Penis (tissue), 1 donor: ENCODE results near the genes PLPPR1 and RNF20.

DNA sequence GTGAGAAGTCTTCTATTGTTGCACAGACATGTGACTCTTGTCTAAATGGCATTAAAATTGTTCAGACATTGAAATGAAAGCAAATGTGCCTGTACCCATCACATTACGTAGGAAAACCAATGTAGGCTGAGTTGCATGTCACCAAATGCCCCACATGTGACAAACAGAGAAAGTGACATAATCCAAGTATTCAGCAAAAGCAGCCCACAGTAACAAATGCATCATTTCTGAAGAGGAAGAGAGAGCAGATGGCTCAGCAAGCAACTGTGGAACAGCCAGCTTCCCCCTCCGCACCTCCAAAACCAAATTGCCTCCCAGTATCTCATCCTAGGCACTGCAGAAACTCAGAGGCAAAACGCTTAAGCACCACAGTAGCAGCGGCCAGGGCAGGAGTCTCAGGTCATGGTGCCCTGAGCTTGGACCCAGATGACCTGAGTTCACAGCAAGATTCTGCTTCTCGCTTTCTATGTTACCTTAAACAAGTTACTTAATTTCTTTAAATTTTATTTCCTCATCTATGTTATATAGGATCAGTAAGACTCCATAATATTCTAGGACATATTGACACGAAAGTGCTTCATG lies 161.3 kb upstream of the NR4A3 start:
- PRO-cap = no peak

- PRO-cap = no peak
These were observed 100.4 kb upstream of the NR4A3 start for GRCh38 chr9:99721339-99721638.

GRCh38 chr9:99819009-99819800 lies 2.5 kb upstream of the NR4A3 start:
- PRO-cap = bidirectional peak, plus-strand start at chr9:99819366, minus-strand start at chr9:99819381; bidirectional peak, plus-strand start at chr9:99819606, minus-strand start at chr9:99819547

DNA sequence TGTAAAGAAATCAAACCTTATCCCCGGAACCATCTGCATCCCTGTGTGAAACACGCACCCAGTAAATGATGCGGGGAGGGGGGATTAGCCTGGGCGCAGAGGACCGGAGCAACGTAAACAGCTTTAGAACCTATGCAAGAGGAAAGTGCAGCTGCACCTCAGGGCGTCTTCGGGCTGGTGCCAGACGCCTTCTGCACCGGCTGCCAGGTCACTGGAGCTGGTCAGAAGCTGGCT lies 593 bp upstream of the NR4A3 start:
- PRO-cap = bidirectional peak, plus-strand start at position 126 of the sequence, minus-strand start outside the sequence

DNA sequence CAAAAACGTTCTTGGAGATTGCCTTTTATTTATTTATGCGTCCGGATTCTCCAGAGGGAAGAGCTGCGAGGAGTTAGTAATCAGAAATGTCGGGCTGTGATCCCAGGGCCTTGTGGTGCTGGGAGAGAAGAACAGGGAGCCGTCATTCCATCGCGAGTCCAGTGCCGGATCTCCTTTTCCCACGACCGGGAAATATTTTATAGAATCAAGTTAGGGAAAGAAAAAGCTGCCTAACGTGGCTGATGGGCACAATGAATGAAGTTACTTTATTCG lies 1.6 kb downstream of the NR4A3 start:
- PRO-cap = no peak

GRCh38 chr9:99999897-100000471 lies 93.5 kb downstream of the STX17 start:
- PRO-cap = no peak

GRCh38 chr9:100144319-100144576 lies 45.2 kb downstream of the INVS start:
- PRO-cap = no peak

DNA sequence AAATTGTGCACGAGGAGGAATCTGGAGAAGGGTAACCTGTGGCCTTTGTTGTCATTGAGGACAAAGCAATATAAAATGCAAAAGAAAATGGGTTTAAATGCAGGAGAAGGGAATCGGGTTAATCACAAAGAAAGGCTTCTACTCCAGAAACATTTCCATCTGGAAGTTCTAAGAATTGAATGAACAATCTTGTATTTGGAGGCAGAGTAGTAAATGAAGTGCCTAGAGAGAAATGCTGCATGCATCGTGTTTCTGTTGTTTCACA lies 16.1 kb downstream of the CAVIN4 start:
- PRO-cap = no peak

GRCh38 chr9:101028416-101029453 lies at the start of gene PLPPR1:
Gene PLPPR1 (plus strand): TSS chr9:101028727.
- PRO-cap = no peak

DNA sequence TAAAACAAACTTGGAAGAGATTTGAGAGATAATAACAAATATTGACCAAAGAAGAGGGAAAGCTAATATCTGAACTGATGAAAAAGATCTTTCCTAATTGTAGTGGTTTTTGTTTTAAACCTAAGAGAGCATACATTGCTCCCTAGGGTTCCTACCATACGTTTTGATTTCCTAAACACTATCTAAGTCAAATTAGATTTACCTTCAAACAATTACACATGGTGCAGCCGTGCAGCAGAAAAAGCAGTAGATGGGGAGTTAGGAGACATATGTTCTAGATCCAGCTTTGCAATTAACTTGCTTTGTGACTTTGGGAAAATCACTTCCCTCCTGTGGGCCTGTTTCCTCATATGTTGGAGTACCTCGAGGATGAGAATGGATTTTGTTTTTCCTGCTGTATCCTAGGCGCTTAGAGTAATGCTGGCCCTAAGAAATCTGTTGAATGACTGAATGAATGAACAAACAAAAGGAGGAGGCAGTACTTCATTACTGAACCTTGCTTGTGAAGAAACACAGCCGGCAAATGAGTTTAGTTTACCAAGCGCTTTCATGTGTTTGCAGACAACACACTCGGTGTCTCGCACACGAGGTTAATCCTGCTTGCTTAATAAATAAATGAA lies 673 bp downstream of the MRPL50 start:
- PRO-cap = no peak

DNA sequence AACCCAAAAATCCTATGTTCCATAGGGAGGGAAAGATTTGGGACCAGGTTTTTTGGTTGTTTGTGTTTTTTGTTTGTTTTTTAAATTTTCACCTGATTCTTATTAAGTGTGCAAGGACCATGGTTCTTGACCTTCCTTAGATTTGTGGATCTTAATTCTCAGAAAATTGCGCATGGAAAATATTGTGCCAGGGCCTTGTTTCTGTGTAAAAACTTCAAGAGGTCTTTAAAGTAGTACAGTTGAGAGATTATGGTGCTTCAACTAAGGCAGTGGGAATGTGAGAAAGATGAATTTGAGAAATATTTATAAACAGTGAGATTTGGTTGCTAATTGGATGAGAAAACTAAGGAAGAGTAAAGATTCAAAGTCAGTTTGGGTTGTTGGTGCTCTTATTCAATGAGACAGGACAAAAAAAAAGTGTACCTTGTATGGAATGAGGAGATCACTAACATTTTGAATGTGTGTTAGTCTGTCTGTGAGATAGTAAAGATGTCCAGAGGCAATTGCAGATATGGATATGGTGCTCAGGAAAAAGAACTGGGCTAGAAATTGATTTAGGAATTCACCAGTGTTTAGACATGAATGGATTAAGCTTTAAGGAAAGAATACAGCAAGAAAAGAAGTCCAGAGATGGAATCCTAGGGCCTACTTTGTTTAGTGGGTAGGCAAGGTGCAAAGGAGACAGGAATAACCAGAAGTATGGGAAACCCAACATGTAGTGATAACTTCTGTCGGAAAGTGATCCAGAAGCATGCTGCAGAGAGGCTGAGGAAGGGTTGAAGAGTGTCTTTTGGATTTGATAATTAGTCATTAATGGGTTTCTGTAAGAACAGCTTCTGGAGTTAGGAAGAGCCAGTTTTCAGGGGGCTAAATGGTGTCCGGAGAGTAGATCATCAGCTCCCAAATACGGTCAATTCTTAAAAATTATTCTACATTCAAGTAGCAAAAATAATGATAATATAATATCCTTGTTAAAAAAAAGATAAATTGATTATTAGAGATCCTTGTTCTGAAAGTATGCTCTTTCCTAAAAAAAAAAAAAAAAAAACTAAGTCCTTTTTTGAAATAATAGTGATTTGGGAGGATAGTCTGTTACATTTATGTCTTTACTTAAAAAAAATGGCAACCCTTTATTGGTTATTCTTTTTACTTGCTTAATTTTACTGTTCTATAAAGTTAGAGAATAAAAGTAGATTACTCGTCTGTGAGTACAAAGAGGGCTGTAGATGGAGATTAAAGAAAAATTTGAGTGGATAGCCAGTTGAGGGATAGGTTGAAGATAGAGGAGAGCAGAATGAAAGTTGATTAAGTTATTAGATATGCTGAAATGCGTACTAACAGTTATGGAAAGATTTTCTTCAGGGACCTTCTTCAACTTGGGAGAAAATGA lies 15.0 kb downstream of the ZNF189 start:
- PRO-cap = no peak

DNA sequence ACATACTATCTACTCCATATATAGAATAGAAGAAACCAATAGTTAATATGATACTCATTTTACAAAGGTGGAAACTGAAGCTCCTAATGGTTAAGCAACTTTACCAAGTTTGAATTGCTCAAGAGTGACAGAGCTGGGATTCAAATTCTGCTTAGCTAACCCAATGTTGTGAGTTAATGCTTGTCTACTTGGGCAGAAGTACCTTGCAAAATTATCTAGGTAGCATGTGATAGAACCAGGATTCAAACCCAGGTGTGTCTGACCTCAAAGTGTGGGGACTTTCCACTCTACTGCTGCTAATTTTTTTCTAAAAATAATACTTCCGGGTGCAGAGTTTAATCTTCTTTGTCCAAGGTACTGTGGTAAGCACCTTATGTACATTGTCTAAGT lies 7.7 kb downstream of the ALDOB start:
- PRO-cap = no peak

- PRO-cap = no peak
These were observed 6.3 kb downstream of the ALDOB start for GRCh38 chr9:101429158-101429782.

GRCh38 chr9:101440585-101441707 lies 5.4 kb upstream of the ALDOB start:
- PRO-cap = no peak

DNA sequence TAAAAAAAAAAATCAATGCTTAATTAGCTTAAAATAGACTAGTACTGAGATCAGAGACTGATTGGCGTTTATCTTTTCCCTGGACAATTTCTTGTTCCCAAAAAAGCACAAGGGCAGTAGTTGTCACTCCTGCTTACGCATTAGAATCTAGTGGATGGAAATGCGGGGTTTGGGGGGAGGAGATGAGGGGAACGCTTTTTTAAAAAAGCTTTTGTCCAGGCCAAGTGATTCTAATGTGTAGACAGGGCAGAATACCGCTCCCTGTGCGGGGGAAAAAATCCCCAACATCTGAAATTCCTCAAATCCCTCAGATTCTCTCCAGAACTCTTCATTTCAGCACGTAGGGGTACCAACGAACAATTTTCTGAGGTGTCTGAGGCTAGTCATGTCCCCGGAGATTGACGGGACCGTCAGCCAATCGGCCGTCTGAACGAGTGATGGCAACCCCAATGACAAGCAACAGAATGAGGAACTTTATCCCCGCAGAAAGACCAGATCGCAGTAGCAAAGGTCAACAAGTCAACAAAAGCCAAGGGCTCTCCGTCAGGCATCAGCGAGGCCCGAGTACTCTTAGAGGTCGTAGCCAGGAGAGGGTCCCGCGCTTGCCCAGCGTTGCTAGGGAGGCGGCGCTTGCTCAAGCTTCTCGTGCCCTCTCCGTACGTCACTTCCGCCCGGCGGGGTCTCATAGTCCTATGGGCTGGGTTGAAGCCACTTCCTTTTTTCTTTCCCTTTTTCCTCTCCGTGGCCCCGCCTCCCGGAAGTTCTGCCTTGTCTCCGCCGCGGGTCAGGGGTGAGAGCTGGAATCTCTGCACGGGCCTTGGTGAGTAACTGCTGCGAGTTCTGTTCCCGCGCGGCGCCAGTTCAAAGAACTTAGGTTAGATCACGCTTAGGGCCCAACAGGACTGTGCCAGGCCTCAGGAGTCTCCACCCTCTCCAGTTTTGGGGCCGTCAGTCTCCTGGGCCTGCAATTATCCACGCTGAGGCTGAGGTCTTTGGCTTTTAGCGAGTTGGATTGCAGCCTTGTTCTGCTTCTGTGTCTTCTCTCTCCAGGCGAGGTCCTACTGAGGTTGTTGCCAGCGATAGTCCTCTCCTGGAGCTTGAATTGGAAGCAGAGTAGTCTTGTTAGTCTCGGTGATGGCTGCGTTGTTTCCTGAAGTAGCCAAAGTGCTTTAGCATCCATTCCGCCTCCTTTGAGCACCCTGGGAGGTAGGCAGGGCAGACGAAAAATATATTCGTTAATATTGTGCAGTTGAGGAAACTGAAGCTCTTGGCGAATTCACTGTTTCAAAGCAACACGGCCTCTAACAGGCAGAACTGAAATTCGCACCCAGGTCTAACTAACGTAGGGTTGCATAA lies at the start of gene RNF20:
TSS of gene RNF20 (plus strand) at position 759 of the 1,356 bp plus-strand sequence.
- PRO-cap = bidirectional peak, plus-strand start at position 771 of the sequence, minus-strand start at position 658 of the sequence

- PRO-cap = no peak
These were observed 23.9 kb downstream of the SMC2 start for GRCh38 chr9:104117940-104118504.

- PRO-cap = no peak
These were observed 11.3 kb downstream of the NIPSNAP3B start for GRCh38 chr9:104775091-104775825.

- PRO-cap = no peak
These were observed 23.8 kb downstream of the NIPSNAP3B start for GRCh38 chr9:104787798-104788121.

GRCh38 chr9:104794078-104794677 lies 30.2 kb downstream of the NIPSNAP3B start:
- PRO-cap = no peak

- PRO-cap = no peak
These were observed 51.1 kb downstream of the NIPSNAP3B start for GRCh38 chr9:104814974-104815528.